Right common carotid artery plus branches (tissue), 1 donor: Measurements from ENCODE around the gene DDR1.

DNA sequence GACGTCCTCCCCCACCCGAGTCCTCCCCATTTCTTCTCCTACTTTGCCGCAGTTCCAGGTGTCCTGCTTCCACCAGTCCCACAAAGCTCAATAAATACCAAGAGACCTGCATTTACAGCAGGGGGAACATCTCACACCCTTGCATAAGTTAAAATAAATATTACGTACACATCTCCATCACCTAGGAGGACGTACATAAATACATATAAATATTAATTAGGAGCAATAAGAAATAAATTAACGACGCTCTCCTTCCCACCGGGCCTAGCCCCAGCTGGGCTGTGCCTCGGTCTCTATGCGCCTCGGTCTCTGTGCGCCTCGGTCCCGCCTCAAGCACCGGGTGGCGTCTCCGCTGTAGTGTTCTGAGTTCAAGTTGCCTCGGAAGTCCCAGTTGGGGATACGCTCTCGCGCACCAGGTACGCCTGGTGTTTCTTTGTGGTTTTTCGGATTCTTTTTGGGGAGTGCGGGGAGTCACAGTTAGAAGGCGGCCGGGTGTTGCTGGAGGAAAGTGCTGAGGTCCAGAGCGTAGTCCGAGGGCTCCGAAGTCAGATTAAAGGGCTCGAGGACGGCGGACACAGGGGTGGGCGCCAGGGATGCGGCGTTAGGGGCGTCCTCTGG is 779 bp downstream of the IER3 start:
- PRO-cap: bidirectional peak, plus-strand start at position 357 of the sequence, minus-strand start at position 65 of the sequence

- PRO-cap: no peak
Observed at GRCh38 chr6:30766550-30767012, 22.2 kb upstream of the IER3 start.

DNA sequence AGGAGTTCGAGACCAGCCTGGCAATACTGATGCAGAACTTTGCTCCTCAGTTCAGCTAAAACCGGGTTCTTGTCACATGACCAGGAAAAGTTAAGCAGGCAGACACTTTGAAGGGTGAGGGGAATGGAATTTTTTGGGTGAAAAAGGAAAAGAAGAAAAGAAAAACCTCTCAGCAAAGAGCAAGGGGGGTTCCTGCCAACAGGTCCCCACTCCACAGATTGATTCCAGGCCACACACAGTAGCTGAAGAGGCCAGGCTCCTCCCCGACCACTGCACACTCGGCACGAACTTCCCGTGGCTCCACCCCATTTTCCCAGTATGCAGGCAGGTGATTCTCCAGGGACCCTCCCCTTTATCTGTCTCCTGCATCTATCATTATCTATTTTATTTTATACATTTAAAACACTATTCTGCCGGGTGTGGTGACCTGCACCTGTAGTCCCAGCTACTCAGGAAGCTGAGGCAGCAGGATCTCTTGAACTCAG is 43.7 kb upstream of the DDR1 start:
- PRO-cap: no peak

DNA sequence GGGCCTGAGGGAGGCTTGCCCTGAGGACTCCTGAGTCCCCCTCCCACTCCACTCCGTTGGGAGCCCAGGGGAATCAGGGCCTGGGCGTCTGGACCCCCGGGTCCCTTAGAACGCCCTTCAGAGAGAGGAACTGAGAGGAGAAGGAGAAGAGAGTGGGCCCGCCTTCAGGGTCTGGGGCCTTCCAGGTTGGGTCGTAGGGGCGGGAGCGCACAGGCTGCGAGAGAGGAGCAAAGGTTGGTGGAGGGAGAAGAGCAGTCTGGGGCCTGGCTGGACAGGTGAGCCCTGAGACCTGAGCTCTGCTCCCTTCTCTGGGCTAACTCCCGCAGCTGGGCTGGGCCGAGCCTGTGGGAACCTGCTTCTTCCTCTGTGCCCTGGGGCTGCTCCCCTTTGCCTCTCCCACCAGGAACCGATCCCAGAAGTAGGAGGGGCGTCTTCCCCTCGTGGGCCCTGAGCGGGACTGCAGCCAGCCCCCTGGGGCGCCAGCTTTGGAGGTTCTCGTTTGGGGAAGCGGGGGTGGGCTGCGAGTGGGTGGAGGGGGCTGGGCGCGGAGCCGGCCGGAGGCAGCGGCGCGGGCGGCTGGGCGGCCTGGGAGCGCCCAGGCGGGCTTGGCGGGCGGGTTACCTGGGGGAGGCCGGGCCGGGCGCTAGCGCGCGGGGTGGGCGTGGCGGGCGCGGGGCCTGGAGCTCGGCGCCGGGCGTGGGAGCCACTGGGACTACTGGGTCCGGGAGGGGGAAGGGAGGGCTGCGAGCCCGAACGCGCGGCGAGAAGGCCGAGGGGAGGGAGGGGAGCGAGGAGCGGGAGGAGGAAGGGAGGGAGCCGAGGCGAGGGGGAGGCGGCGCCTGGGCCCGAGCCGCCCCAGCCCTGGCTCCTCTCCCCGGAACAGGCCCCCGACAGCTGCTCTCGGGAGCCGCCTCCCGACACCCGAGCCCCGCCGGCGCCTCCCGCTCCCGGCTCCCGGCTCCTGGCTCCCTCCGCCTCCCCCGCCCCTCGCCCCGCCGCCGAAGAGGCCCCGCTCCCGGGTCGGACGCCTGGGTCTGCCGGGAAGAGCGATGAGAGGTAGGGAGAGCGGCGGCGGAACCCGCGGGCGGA is at the start of gene DDR1:
Gene DDR1 (plus strand): TSS at position 865 of the 1,089 bp plus-strand sequence.
- PRO-cap: bidirectional peak, plus-strand start at position 715 of the sequence, minus-strand start at position 379 of the sequence; bidirectional peak, plus-strand start at position 865 of the sequence, minus-strand start at position 789 of the sequence; bidirectional peak, plus-strand start at position 906 of the sequence, minus-strand start at position 919 of the sequence

DNA sequence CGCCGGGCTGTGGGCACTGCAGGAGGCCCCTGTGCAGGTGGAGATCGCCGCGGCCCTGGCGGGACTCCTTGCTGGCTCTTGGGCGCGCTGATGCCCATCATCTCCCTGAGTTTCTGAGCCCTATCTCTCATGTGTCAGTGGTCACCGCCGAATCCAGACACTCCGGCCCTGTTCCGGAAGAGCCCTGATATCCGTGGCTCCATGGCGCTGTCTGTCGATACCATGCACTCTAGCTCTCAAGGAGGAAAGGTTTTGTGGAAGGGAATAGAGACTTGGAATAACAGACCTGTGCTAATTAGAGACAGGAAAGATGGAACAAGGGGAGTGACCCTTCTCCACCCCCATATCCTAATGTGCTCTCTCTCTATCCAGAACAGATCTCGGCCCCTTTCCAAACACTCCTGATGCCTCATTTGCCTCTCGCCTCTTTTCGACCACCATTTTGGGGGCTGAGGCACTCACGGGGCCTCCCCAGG is 433 bp downstream of the VARS2 start:
- PRO-cap: no peak

DNA sequence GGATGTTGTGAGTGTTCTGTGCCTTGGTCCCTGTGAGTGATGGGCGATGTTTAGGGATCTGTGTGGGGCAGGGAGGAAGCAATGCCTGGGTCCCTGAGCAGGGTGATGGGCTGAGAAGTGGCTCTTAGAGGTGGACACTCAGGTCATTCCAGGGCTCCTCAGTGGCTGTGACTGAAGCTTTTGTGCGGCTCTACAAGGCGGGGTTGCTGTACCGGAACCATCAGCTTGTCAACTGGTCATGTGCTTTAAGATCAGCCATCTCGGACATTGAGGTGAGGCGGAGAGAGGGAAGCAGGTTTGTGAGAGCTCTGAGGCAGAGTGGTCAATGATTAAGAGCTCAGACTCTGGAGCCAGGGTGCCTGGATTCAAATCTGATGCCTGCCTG is 2.9 kb downstream of the VARS2 start:
- PRO-cap: no peak

DNA sequence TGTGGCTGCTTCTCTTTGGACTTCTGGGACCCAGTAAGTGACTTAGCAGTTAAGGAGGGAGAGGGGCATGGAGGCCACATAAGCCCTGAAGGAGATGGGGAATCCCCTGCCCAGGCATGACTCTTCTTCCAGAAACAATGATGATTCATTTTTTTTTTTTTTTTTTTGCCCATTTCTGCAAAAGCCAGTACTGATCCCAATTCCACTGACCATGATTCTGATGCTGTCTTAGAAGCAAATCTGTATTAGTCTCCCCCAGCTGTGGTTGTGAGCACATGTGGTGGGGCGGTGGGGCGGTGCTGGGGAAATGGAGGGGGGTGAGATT is 432 bp downstream of the MUC22 start:
- PRO-cap: no peak

DNA sequence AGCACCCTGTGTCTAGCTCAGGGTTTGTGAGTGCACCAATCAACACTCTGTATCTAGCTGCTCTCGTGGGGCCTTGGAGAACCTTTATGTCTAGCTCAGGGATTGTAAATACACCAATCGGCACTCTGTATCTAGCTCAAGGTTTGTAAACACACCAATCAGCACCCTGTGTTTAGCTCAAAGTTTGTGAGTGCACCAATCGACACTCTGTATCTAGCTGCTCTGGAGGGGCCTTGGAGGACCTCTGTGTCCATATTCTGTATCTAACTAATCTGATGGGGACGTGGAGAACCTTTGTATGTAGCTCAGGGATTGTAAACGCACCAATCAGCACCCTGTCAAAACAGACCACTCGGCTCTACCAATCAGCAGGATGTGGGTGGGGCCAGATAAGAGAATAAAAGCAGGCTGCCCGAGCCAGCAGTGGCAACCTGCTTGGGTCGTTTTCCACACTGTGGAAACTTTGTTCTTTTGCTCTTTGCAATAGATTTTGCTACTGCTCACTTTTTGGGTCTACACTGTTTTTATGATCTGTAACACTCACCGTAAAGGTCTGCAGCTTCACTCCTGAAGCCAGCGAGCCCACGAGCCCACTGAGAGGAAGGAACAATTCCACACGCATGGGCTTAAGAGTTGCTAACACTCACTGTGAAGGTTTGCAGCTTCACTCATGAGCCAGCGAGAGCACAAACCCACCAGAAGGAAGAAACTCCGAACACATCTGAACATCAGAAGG is 11.3 kb downstream of the MUC22 start:
- PRO-cap: no peak

- PRO-cap: no peak
Observed at GRCh38 chr6:31053224-31053587, 42.9 kb downstream of the MUC22 start.

DNA sequence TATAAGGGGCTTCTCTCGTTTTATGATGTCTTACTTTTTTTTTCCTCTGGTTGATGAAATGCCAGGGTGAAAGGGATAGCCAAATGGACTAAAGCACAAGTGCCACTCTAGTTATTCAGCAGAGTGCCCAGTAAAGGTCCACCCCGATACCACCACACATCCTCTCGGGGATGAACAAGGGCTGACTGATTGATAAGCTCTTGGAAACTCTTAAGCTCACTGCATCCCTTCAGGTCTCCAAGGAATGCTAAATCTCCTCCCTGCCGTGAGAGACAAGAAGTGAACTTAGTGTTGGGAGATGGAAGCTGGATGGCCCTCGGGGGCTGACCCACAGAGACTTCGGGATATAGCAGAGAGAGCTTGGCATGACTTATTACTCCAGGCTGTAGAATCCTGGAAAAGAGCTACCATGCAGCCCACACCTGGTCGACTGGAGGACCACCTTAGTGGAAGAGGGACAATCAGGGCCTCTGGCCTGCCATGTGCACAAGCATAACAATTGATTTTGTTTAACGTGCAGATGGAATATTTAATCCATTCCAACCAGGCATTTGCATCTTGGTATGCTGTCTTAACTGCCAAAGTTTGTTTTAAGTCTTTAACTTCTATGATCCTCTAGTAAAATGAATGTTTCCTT is 13.5 kb upstream of the POU5F1 start:
- PRO-cap: no peak

DNA sequence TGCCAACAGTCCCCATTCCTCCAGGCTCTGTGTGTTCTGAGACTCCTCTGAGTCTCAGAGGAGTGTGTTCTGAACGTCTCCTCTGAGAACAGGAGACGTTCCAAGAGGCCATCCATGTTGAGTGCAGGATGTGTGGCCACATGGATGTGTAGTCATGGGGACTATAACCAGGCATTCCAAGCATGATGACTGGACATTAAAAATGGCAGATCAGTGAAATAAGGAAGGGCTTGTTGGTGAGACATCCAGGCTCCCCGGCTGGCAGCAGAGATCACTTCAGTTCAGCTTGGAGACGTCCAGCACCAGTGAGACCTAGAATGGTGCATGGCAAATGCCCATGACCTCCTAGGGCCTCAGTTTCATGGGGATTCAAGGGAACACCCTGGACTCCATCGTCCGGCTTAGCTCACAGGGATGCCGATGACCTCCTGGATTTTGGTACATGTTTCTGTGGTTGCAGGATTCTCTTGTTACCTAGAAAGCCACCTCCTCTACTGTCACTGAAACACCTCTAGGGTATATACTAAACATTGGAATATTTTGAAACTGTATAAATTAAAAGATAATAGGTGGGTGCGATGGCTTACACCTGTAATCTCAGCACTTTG is 34.4 kb upstream of the POU5F1 start:
- PRO-cap: no peak

- PRO-cap: no peak
Observed at GRCh38 chr6:31366550-31367342, 9.8 kb upstream of the HLA-B start.

DNA sequence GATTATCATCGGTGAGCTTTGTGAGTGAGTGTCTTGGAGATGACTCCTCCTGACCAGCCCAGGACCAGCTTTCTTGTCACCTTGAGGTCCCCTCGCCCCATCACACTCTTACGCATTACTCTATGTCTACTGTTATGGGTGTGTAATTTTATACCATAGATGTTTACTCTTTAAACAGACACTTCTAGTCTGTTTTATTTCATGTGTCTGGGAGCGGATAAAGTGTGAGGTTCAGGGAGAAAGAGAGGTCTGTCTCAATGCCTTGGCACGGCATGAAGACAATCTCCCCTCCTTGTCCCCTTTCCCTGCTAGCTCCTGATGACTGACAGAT is 12.6 kb downstream of the MICA start:
- PRO-cap: no peak

- PRO-cap: bidirectional peak, plus-strand start at chr6:31463185, minus-strand start at chr6:31463004
Observed at GRCh38 chr6:31462645-31463383, 35.1 kb upstream of the MICB start.

GRCh38 chr6:31463384-31463901 is 34.5 kb upstream of the MICB start:
- PRO-cap: no peak

DNA sequence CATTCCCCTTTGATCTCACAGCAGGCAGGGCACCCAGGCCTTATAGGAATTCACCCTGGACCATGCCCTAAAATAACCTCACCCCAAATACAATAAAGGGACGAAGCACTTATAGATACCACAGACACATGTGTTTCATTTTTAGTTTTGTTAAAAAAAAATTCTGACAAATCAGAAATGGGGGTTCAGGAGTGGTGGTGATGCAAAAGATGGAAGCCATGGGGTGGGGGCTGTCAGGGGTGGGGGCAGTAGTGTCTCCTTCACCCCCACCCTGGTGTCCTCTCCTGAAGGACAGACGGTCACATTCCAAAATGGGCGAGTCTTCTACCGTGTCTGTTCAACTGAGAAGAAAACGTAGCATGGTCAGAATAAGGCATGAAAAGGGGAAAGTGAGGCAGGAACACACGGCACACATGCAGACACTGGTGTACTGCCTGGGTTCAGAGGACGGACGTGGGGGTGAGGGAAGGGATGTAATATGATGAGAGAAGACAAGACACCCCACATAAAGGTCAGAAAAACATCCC is 1.4 kb downstream of the MCCD1 start:
- PRO-cap: no peak

- PRO-cap: bidirectional peak, plus-strand start at chr6:31542390, minus-strand start at chr6:31542344
Observed at GRCh38 chr6:31542164-31542648, 403 bp upstream of the DDX39B start.

DNA sequence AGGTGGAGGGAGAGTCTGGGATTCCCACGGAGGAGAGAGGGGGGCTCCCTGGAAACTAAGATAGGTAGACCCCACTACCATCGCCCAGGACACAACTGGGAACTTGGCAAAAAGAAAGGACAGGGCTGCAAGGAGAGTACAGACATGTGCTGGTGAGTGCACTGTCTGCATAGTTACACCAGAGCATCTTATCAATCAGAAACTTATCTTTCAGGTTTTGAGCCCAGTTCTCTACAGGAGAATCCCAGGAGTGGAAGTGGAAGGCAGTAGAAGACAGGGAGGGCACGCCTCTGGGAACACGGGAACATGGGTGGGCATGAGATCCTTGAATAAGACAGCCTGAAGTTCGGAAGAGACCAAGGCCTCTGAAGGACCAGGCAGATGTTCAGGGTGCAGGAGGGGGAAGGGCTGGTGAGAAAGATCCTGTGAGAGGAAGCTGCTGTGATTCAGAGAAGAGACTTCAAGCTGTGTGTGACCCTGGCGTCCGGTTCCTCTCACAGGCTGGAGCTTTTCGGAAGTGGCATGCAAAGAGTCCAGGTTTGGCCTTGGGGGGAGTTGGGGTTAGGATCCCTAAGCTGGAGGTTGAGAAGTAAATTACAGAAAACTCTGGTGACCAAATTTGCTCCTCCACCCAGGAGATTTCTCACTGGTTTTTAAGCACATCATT is 12.3 kb upstream of the LTA start:
- PRO-cap: no peak

GRCh38 chr6:31621721-31622262 is 1.3 kb downstream of the PRRC2A start:
- PRO-cap: no peak

DNA sequence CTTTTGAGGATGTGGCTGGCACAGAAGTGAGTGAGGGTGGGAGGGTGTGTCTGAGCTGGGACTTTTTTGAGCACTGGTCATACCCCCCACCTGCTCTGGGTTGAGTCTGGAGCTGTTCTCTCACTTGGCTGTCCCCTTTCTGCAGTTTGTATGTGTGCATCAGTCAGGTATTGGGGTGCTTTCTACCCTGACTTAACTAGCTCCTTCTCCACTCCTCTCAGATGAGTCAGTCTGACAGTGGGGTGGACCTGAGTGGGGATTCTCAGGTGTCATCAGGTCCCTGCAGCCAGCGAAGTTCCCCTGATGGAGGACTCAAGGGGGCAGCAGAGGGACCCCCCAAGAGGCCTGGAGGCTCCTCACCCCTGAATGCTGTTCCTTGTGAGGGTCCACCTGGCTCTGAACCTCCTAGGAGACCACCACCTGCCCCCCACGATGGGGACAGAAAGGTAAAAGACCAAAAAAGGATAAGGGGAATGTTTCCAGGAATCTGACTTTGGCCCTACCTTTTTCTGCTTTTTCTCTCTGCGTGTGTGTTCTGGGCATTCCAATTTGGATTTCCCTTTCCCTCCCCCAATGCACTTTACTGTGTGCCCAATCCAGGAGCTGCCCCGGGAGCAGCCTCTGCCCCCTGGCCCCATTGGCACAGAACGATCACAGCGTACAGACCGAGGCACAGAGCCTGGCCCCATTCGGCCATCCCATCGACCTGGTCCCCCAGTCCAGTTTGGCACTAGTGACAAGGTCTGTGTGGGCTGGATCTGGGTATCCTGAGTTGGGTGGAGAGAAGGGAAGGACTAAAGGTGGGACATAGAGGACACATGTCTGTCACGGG is 14.2 kb downstream of the PRRC2A start:
- PRO-cap: no peak